Measurements from ENCODE around the genes STN1 and XPNPEP1.

GRCh38 chr10:103917190-103918368 is at the start of gene STN1:
TSS of gene STN1 (minus strand) at chr10:103918184.
- PRO-cap: bidirectional peak, plus-strand start at chr10:103917869, minus-strand start at chr10:103917805; bidirectional peak, plus-strand start at chr10:103918542, minus-strand start at chr10:103918181

- PRO-cap: no peak
These were observed 35.6 kb downstream of the SLK start for GRCh38 chr10:104002080-104003417.

DNA sequence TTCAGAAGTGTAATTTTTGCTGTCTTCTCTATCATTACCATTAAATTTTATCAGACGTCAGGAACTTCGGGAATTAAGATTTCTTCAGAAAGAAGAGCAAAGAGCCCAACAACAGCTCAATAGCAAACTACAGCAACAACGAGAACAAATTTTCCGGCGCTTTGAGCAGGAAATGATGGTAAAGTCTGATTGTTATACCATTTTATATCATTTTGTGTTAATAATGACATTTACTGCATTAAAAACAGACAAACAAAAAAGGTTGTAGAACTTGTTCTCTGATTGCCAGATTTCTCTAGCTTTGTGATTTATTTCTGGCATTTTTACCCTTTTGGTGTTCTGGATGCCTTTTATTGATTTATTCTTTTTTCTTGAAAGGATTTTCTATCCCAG is 38.9 kb downstream of the SLK start:
- PRO-cap: no peak

DNA sequence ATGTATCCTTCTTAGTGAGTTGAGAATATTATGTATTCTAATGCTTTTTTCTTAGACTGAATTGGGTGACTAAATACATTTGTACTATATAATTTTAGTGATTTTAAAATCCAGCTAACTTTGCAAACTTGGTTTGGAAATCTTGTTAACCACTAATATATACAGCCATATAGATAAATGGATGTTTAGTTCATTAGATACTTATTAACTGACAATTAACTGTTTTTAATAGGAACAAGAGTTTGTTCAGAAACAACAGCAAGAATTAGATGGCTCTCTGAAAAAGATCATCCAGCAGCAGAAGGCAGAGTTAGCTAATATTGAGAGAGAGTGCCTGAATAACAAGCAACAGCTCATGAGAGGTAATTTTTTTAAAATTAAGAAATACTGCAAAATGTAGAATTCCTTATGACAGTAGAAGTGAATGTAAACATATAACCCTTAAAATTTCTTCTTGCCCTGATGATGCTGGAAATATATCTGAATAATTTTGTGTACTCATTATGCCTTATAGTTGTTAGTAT is 51.0 kb downstream of the SLK start:
- PRO-cap: no peak

DNA sequence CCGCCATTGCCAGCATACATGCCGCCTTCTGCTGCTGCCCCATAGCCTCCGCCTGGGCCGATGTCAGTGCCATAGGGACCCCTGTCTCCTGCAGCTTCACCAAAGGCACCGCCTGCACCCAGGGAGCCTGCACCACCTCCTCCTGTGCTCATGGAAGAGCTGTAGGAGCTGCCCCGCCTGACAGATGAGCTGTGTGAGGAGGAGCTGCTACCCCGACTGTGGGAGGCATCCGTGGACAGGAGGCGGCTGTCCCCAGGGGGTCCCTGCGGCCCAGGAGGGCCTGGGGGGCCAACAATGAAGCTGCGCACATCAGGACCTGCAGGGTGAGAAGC is 51.7 kb downstream of the COL17A1 start:
- PRO-cap: no peak

GRCh38 chr10:104311931-104312590 is 26.2 kb downstream of the ITPRIP start:
- PRO-cap: no peak

GRCh38 chr10:104313184-104313605 is 25.1 kb downstream of the ITPRIP start:
- PRO-cap: no peak

GRCh38 chr10:104339056-104339455 is 791 bp upstream of the ITPRIP start:
- PRO-cap: bidirectional peak, plus-strand start at chr10:104339247, minus-strand start at chr10:104339194

DNA sequence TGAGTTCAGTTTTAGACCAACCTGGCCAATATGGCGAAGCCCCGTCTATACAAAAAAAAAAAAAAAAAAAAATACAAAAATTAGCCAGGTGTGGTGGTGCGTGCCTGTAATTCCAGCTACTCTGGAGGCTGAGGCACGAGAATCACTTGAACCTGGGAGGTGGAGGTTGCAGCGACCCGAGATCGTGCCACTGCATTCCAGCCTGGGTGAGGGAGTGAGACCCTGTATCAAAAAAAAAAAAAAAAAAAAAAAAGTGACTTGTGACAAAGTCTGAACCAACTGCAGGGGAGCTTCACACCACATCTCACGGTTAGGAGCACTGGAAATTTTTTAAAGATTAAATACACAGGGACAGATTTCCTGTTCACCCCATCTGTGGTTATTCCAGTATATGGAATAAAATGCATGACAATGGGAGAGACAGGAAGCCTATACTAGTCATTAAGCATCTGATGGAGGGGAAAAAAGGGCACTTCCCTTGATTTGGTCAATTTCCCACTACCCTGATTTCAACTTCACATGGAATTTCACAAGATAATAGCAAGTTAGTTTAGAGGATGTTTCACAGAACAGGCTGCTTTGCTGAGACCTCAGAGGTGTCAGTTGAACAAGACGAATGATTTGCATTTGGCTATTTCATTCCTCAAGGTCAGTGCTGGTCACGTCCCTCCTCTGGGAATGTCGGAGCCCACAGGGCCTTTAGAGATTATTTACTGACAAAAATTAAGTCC is 4.5 kb upstream of the ITPRIP start:
- PRO-cap: no peak

- PRO-cap: unidirectional peak, minus-strand start at chr10:104350335
These were observed 3.4 kb upstream of the CFAP58 start for GRCh38 chr10:104350221-104350620.

DNA sequence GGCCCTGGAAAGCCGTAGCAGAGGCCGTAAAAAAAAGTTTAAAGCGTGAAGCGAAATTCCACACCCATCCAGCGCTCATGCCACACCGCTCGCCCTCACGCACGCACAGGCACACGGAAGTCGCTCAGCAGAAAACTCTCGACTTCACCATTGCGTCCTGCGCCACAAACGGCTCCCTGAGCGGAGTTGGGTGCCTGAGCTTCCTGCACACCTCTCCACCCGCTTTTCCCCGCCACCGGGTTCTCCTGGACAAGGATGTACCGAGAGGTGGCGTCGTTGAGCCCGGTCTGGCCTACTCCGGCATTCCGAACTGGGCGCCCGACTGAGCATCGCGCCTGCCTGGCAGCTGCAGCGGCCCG is 1.5 kb downstream of the SORCS3 start:
- PRO-cap: unidirectional peak, minus-strand start at position 243 of the sequence

- PRO-cap: bidirectional peak, plus-strand start at chr10:104681243, minus-strand start at chr10:104680961; unidirectional peak, minus-strand start at chr10:104681307
These were observed 40.0 kb downstream of the SORCS3 start for GRCh38 chr10:104680714-104681801.

- PRO-cap: no peak
These were observed 1196.9 kb downstream of the SORCS3 start for GRCh38 chr10:105837969-105838391.

DNA sequence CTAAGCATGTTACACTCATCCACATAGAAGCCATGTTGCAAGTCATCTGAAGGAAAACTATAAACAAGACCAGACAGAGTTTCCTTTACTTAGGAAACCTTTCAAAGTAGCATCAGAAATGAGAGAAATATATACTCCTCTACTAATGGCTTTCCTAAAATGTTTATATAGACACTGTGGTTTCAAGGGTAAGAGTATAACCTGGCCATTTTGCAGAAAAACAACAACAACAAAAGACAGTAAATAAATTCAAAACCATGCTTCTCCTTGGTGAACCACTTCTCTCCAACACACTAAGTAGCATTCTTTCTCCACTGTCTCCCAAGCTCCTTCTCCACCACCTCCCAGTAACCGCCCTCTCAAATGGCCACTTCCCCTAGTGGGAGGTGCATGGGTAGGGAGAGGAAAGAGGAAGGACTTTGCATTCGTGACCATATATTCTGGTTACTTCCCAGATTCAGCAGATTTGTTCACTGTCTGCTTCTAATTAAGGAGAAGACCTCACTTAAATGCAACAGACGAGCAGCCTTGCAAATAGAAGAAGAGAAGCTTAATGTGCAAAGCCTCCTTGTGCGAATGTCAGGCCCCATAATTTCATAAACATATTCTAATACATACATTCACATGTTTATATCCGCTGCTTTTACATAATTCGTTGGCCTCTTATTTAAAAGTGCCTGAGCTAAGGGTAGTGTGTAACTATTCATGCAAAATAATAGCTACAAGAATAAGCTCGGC is 166.8 kb downstream of the SORCS1 start:
- PRO-cap: no peak

DNA sequence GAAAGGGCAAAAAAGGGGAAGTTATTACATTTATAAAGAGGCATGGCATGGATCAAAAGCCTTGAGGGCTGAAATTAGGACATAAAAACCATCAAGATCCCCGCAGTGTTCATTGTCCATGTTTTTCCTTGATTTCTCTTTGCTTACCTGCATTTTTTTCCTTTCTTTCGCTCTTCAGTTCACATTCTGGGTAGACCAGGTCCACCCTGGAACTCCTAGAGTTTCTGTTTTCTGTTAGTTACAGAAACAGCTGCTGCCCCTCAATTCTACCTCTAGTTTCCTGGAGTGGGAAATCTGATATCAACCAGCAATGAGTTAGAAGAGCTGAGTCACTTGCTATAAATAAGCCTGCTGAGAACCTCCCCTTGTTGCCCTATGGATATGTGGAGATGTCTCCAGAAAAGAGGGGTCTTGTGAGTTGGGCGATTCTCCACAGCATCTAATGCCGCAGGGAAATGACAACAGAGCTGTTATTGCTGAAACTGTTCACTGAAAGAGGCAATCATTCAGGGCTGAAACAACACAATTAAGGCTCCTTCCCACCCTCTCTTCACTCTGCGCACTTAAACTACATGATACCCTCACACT is 132.2 kb downstream of the SORCS1 start:
- PRO-cap: no peak

GRCh38 chr10:107913564-107914311 is 749.2 kb upstream of the SORCS1 start:
- PRO-cap: no peak

- PRO-cap: unidirectional peak, plus-strand start at chr10:109923149; bidirectional peak, plus-strand start at chr10:109923660, minus-strand start at chr10:109923393
These were observed at the start of gene XPNPEP1 for GRCh38 chr10:109922721-109923950. TSS of gene XPNPEP1 (minus strand) at chr10:109923511.

DNA sequence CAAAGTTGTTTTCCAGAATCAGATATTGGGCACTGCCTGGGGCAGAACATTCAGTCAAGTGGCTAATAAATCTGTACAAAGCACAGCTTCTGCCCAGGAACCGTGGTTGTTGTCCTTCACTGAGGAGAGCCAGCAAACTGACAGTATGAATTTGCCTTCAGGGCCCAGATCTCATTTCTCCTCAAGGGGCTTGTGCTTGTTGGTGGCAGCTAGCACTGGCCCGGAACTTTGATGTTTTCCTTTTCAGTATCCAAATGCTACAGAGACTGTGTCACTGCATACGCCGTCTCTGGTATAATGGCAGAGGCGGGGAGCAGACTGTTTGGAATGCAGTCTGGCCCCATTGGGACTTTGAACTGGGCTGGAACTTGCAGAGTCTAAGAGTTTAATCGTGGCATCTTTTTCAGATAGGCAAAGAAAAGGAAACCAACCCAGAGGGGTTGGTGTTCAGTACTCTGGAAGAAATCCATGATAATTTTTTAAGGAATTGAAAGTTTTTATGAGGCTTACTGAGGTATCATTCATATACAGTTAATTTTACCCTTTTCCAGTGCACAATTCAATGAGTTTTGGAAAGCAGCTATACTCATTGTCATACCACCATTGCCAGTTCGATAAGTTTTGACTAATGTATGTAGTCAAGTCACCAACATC is 30.3 kb upstream of the ADD3 start:
- PRO-cap: no peak

DNA sequence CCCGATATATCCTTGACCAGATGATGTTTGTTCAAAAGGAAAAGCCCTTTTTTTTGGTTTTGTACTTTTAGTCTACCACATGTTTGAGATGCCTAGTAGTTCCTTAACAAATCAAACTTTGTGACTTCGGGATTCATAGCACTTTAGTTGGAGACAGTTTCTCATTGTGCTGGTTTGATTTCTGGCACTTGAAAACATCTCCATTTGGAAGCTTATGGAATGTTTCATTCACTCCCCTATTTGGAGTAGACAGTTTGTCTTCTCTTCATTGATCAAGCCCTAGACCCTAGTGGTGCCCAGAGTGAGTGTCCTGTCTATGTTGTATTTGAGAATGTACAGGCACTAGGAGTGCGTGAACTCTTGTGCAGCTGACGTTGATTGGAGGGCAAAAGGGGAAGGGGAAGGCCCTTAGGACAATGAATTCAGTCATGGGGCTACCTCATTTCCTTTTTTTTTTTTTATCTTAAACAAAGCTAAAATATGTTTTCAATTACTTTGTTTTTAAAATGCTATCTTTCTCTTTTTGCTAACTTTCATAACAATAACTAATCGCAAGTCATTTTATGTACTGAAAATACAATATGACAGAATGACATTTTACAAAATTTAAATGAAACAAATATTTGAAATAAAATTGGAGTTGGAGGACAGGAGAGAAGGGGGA is 66.5 kb downstream of the ADD3 start:
- PRO-cap: no peak

DNA sequence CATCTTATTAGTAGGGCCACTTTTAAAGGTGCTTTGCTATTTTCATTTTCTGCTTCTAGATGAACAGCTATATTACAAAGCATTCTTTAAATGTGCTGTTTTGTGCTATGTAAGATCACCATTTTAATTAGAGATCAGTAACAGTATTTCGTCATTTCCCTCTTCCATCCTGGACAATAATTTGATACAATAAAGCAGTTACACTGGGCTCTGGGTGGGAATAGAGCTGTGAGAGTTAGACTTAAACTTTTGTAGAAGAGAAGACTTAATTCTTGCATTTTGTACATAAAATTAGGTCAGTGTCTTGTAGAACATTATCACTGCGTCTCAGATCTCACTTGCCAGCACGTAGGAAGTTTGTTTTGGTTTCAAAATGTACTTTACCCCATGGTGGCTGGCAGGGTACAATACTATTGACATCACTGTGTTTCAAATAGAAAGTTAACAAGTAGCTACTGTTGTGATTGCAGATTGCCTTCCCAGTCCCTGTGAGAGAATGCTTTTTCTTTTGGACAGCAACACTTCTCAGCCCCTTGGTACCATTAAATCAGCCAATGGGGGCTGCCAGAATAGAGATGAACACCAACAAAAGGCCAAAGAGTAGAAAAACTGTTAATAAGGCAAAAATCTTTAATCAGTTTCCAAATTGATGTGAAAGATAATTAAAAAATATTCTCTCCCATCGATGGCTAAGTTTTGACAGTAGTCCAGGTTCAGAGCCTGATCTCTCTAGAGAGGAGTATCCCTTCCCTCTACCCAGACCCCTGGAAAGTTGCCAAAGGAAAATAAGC is 35.2 kb downstream of the SMNDC1 start:
- PRO-cap: no peak

Measured in endodermal cell (in vitro differentiated cells).